ENCODE measurements around a stretch of chr10.

DNA sequence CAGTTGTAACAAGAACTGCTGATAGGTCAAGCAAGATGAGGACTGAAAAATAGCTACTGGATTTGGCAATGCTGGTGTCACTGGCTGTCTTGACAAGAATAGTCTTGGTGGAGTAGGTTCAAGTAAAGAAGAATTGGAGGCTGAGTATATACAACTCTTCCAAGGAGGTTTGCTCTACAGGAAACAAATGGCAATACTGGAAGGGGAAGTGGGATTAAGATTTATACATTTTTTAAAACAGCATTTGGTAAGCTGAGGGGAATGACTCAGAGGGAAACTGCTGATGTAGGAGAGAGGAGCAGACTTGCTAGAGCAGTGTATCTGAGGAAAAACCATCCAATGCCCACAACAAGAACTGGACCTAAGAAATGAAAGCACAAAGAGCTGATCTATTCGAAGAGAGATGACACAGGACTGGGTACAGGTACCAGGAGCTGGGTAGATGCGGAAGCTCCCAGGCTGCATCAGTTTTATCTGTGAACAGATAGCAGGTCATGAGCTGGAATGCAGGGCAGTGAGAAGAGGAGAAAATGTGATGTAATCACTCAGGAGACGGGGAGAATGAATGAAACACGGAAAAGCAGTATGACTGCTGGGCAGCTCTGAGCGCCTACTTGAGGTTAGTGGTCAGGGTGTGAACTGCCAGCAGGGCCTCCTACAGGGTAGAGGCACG is 34.5 kb downstream of the FAM25A start:
- RRBS, 2 experiments = no CpG with 5 or more reads among the region's 6 CpGs

DNA sequence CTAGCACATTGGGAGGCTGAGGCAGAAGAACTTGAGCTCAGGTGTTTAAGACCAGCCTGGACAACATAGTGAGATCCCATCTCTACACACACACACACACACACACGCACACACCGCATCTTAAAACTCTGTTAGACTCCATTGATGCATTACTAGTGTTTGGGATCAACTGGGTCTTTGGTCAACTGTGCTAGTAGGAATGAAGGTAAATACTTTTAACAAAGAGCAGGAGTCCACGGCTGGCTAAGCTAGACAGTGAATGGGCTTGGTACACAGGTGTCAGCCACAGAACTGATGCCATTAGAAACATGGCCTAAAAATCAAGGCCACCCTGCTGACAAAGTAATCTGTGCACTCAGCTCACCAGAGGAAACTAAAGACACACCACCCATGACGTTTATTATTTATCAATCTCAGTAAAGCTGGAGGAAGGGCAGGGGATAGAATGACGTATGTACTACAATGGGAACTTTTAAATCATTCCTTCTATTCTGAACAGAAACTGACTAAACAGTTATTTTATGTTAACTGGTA is 10.8 kb downstream of the GLUD1 start:
- RRBS, 2 experiments = no CpG with 5 or more reads among the region's 5 CpGs

DNA sequence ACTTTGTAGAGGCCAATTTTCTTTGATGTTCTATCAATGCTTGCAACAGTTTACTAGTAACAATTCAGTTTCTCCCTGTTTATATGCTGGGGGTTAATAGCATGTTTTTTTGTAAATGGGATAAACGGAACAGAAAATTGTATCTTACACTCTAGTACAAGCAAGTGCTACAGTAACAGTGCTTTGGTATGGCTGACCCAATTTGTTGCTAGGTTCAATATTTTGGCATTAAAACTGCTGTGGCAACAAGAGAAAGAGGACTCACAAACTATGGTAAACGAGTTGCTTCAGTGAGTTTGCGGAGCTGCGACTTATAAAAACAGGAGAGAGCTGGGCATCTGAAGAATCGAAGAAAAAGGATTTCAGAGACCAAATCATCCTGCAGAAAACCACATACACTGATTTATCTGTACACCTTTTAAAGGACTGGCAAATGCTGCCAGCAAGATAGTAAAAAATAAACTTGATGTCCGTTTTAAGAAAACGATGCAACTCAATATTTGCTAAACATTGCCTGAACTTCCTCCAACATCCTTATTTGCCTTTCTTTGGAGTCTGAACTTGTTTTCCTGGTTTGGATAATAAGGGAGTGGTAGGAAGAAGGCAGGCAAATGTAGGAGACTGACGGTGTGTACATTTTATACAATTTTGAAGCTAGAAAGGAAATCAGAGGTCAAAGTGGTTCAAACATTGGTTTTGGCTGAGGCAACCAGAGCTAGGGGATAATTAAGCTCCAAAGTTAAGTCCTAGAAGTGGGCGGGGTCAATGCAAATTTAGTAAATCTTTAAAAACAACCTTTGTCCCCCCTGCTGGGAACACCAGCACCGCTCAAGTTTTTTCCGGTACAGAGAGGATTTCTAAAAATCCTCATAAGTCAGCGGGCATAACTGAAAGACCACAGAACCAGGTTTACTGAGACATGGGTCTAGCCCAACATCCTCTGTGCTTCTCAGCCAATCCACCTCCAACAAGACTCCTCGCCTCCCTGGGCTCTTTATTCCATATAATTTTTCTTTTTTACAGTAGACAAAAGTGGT is 2.0 kb downstream of the GLUD1 start:
- RRBS, 2 experiments = no CpG with 5 or more reads among the region's 13 CpGs

GRCh38 chr10:87538255-87538695 is 33.6 kb downstream of the MINPP1 start:
- RRBS, 2 experiments = no CpG with 5 or more reads among the region's 4 CpGs

DNA sequence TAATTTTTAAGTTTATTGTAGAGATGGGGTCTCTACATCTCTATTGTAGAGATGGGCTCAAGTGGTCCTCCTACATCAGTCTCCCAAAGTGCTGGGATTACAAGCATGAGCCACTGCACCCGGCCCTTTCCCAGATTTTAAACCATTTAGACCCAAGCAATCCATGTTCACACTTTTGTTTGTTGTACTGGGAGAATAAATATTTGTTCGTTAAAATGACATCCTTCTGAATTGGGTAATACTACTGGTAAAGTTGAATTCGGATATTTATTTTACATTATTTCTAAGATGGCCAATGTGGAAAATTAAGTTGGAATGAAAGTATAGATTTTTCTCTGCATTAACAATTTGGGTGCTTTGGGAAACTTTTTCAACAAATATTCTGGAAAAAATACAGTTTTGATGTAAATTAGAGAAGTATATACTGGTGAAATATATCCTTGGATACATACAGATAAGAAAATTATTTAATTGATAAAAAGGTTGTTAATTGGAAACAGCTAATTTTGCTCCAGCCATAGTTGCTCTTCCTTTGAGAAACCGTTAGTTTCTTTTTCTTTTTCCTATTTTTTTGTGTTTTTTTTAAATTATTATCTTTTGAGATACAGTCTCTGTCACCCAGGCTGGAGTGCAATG is 52.9 kb downstream of the MINPP1 start:
- RRBS, 2 experiments = no CpG with 5 or more reads among the region's 4 CpGs

GRCh38 chr10:87693995-87694515 is 34.4 kb downstream of the PAPSS2 start:
- RRBS, 2 experiments = no CpG with 5 or more reads among the region's 2 CpGs

DNA sequence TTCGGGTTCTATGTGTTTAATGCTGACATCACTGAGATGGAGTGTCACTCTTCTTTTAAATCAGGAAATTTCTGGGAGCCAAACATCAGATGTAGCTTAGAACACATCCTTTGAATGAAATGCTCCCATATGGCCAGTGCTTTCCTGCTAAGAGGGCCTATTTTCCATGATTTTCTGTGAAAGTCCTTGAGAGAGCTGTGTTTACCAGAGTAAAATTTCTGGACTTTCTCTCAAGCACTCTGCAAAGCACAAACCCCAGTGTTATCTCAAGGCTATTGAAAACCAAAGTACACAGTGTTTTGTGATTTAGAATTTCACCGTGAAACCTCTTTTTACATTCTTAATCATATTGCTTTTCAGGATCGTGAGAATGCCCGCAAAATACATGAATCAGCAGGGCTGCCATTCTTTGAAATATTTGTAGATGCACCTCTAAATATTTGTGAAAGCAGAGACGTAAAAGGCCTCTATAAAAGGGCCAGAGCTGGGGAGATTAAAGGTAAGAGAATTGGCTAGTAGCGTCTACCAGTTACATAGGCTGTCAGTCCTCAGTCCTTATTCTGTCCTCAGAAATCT is 54.1 kb downstream of the PAPSS2 start:
- RRBS, 2 experiments = no CpG with 5 or more reads among the region's 6 CpGs

GRCh38 chr10:87863750-87864038 is 269 bp downstream of the PTEN start:
- RRBS, 2 experiments = 1 to 2% methylated on average over 5 of the region's 37 CpGs

GRCh38 chr10:88131608-88132474 is 268.4 kb downstream of the PTEN start:
- RRBS, 2 experiments = no CpG with 5 or more reads among the region's 13 CpGs

GRCh38 chr10:88243691-88244635 is 339.2 kb downstream of the RNLS start:
- RRBS, 2 experiments = no CpG with 5 or more reads among the region's 14 CpGs

DNA sequence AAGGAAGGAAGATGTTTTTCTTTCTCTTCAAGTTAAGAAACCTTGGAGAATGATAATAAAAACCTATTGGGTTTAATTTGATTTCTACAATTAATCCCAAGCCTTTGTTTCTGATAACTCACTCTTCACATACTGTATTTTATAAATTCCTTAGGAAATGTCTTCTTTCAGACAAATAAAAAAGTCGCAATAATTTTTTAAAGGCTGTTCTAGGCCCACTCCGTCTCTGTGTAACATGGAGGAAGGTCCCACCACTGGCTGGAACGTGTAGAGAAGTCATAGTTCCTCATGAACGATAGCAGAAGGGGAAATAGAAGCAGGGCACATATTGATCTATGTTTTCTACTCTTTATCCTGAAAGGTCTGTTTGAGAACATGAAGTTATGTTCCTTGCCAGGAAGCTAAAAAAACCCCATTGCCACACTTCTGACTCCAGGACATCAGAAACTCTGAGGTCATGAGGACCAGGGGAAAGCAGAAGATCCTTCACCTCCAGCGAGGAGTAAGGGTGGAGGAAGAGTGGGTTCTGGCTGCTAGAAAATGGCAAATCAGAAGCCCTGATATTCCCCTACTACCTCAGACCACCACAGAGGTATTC is 10.8 kb downstream of the ANKRD22 start:
- RRBS, 2 experiments = no CpG with 5 or more reads among the region's 5 CpGs

- RRBS, 2 experiments = no CpG with 5 or more reads among the region's 2 CpGs
These were observed 20.2 kb downstream of the ACTA2 start for GRCh38 chr10:88932304-88932767.

DNA sequence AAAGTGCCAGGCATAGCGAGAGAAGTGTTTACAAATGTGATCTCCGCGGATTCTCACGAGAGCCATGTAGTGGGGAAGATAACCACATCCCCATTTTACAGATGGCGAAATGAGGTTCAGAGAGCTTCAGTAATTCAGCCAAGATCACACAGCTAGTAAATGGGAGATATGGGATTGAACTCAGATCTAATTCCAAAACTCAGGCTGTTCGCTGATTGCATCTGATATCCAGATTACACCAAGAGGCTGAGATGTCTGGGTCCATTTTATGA is 1.3 kb downstream of the FAS start:
- RRBS, 2 experiments = no CpG with 5 or more reads among the region's 6 CpGs

GRCh38 chr10:89152919-89153442 is 54.1 kb downstream of the CH25H start:
- RRBS, 2 experiments = 76 to 77% methylated on average over 1 of the region's 3 CpGs

DNA sequence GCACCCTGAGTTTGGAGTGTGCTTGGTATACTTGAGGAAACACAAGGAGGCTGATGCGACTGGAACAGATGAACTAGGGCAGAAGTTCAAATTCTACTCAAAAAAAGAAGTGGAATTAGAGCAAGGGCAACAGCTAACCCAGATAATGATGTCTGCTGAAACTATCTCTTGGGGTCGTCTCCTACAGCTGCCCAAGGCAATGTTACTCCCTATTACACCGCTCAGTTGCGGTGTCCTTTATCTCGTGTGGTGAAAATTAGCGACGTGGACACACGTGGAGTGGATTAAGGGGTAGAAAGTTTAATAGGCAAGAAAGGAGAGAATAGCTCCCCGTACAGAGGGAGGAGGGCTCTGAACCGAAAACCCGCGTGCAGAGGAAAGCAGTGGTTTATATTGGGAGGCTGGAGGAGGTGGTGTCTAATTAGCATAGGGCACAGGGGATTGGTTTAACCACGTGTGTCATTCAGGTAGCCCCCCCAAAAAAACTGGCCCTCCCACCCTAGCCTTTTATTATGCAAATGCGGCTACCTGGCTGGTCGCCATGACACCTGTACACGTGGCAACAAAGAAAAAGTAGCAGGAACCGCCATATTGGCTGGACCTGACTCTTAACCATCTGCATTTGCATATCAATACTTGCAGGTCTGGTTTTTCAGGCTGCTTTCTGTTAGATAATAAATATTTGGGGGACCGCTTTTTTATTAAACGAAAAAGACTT is 23.3 kb upstream of the SLC16A12 start:
- RRBS, 2 experiments = no CpG with 5 or more reads among the region's 19 CpGs

DNA sequence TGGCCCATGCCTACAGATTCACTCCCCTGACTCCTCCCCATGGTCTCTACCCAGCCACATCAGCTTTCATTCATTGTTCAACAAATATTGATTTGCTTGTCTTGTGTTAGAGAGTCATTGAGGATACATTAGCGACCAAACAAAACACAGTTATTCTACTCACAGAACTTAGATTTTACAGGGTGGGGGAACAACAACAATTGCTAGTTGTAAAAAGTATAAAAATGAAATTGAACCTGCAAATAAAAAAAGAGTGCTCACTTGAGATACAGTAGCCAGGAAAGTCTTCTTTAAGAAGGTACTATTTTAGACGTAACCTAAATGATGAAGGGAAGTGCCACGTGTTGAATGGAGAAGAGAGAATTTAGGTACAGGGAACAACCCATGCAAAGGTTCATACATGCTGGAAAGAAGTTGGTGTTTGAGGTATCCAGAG is 1.6 kb upstream of the KIF20B start:
- RRBS, 2 experiments = no CpG with 5 or more reads among the region's 3 CpGs

- RRBS, 2 experiments = 6 to 10% methylated on average over 8 of the region's 28 CpGs
These were observed 135.4 kb downstream of the KIF20B start for GRCh38 chr10:89836668-89837323.

DNA sequence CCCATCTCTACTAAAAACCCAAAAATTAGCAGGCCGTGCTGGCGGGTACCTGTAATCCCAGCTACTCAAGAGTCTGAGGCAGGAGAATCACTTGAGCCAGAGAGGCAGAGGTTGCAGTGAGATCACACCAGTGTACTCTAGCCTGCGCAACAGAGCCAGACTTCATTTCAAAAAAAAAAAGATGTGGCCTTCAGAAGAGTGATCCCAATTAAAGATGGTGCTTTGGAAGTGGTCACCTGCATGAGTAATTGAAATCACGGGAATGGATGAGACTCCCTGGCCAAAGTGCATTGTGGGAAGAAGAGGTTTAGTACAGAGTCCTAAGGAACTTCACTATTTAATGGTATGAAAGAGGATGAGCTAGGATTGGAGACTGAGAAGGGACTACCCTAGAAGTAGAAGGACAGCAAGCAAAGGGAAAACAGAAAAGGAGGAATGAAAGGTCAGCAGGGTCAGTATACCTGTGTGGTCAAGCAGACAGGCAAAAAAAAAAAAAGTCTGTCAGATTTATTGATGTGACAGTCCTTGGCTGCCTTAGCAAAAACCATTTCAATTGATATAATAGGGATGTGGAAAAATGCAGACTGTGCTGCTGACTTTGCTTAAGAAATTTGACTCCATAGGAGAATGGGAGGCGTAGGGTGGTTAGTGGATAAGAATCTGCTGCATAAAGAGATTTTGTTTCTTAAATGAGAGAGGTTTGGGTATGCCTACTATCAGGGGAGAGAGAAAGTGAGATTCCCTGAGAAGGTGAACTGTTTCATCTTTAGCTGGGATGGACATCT is 5.6 kb downstream of the RPP30 start:
- RRBS, 2 experiments = no CpG with 5 or more reads among the region's 5 CpGs

Measured in bronchial epithelial cell (primary cell).